Mammary epithelial cell (primary cell): Measurements from ENCODE around the gene SMYD4.

GRCh38 chr17:1169023-1169471, 10.7 kb downstream of the ABR start:
- CAGE, long polyA plus RNA: no peak
- RRBS: no CpG with 5 or more reads among the region's 11 CpGs

DNA sequence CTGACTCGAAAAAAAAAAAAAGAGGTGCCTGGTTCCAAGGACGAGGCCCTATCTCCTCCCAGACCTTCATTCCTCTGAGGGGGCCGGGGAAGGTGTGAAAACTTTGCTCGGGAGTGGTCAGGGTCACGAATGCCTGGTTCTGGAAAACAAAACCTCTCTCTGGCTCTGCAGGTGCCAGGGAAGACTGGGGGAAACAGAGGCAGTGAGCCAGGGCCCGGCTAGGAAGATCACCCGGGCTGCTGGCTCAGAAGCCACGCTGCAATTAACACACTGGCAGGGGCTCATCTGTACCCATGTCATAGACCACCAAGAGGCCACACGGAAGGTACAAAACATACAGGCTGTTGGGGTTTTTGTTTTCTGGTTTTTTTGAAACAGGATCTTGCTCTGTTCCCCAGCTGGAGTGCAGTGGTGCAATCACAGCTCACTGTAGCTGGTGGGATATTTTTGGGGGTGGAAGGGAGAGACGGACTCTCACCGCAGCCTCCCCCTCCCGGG, 19.3 kb upstream of the ABR start:
- CAGE, long polyA plus RNA: no peak
- RRBS: no CpG with 5 or more reads among the region's 12 CpGs

DNA sequence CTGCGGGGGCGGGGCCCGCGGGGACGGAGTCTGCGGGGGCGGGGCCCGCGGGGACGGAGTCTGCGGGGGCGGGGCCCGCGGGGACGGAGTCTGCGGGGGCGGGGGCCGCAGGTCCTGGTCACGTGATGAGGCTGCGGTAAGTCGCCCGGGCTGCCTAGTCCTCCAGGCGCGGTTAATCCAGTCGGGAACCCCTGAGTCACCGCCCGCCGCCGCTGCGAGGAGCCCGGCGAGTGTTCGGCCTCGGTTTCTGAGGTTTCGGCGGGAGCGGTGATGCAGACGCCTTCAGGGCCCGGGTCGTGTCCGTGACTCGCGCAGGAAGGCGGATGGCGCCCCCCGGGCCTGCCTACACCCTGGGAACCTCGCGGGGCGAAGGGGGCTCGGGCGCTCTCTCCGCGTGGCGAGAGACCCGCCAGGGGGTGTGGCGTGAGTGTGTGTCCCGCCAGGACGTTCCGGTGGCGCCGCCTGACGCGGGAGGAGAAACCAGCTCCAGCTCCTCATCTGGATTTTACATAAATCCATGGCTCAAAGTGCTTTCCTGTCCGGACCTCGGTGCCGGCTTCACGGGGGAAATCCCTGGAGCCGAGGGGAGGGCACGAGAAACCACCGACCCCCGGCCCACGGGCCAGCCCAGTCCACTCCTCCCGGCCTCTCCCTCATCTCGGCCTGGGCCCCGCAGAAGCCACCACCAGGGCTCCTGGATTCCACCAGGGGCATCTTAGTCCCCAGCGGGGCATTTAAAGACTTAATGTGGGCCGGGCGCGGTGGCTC, 23.8 kb upstream of the ABR start:
- CAGE, long polyA plus RNA: no peak
- RRBS: 8% methylated on average over 20 of the region's 79 CpGs

GRCh38 chr17:1347693-1347964, 52.4 kb downstream of the YWHAE start:
- CAGE, long polyA plus RNA: no peak
- RRBS: no CpG with 5 or more reads among the region's 7 CpGs

- CAGE, long polyA plus RNA: no peak
- RRBS: 11% methylated on average over 45 of the region's 66 CpGs
Measured at GRCh38 chr17:1484409-1485657, 7.7 kb downstream of the MYO1C start.

GRCh38 chr17:1494108-1494857, 1.8 kb upstream of the MYO1C start:
- CAGE, long polyA plus RNA: no peak
- RRBS: no CpG with 5 or more reads among the region's 10 CpGs

DNA sequence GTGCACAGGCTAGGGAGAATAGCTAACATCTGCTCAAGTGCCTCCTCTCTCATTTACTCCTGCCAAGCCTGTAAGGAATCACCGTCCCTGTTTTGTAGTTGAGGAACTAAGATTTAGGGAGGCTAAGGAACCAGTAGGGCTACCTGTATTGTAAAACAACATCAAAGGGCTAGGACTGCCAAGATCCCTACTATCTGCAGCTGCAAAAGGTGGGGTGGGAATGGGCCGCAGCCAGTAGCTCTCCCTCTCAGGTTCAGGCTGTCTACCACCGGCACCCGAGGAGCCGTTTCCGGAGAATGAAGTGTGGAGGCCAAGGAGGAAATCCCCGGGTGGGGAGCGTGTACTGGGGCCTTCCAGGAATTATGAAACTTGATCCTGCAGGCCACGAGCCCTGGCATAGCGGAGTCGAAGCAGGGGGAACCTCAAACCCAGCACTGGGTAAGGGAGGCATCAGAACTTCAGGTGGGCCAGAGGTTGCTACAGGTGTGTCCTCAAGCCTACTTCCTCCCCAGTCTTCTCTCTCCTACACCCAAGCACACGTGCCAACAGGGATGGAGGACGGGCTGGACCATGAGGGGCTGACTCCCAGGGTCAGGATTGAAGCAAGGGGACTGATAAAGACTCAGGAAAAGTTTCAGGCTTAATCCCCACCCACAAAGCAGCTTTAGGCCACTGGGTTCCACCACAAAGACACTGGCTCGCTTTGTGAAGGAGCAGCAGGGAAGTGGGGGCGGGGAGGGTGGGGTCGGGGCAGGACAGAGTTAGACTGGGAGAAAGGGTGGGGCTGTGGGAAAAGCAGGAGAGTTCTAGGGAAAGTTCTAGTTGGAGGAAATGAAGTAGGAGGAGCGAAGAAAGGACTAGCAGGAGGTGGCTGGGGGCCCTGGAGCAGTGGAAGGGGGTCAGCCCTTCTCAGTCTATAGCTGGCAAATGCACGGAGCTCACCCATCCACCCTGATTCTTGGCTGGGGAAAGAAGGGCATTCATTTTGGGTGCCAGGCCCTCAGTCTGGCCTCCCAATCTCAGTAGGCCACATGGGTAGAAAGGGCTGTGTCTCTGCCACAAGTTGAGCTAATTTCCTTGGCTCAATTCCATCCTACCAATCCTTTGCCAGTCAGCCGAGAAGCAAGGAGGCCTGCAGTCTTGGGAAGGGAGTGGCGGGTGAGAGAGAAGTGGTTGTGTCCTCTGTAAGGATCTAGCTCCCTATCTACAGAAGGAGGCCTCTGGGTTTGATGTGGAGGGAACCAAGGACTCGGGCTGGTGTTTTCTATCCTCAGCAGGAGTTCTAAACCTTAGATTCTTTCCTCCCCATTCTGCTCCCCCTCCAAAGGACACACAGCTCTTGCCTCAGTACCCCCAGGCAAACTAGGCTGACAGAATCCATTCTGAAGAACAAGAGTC, 4.8 kb downstream of the INPP5K start:
- CAGE, long polyA plus RNA: no peak
- RRBS: no CpG with 5 or more reads among the region's 21 CpGs

DNA sequence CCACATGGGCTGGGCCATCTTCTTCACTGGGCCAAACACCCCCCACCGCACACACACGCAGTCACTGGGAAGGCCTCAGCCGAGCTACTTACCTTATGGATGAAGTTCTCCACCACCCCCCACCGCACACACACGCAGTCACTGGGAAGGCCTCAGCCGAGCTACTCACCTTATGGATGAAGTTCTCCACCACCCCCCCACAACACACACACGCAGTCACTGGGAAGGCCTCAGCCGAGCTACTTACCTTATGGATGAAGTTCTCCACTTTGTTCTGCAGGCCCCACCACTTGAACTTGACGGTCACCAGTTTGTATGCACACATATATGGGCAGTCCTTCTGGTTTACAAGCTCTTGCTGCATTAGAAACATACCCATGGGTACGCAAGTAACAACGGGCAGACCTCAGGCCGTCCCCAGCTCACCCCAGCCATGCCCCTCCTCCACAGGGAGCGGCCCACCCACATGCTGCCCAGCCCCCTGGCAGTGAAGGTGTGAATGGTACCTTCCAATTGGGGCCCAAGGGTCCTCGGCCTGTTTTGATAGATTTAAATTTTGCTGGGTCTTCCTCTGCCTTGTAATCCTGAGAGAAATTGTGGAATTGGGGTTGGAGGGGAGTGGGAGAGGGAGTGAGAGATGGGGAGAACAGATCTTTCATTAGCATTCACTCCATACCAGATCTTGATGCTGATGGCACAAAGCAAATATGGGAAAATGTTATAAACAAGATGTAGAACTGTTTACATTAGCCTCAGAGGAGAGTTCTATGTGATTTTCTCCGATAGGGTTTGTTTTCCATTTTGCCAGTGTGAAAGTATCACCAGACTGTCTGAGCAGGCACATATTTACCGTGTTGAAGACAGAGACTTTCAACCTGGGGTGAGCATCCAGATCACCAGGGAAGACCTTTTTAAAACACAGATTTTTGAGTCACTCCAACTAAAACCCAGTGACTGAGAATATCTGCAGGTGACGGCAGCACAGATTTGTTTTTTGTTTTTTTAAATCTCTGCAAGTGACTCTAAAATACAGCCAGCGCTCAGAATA, 18.8 kb upstream of the INPP5K start:
- CAGE, long polyA plus RNA: no peak
- RRBS: no CpG with 5 or more reads among the region's 18 CpGs

DNA sequence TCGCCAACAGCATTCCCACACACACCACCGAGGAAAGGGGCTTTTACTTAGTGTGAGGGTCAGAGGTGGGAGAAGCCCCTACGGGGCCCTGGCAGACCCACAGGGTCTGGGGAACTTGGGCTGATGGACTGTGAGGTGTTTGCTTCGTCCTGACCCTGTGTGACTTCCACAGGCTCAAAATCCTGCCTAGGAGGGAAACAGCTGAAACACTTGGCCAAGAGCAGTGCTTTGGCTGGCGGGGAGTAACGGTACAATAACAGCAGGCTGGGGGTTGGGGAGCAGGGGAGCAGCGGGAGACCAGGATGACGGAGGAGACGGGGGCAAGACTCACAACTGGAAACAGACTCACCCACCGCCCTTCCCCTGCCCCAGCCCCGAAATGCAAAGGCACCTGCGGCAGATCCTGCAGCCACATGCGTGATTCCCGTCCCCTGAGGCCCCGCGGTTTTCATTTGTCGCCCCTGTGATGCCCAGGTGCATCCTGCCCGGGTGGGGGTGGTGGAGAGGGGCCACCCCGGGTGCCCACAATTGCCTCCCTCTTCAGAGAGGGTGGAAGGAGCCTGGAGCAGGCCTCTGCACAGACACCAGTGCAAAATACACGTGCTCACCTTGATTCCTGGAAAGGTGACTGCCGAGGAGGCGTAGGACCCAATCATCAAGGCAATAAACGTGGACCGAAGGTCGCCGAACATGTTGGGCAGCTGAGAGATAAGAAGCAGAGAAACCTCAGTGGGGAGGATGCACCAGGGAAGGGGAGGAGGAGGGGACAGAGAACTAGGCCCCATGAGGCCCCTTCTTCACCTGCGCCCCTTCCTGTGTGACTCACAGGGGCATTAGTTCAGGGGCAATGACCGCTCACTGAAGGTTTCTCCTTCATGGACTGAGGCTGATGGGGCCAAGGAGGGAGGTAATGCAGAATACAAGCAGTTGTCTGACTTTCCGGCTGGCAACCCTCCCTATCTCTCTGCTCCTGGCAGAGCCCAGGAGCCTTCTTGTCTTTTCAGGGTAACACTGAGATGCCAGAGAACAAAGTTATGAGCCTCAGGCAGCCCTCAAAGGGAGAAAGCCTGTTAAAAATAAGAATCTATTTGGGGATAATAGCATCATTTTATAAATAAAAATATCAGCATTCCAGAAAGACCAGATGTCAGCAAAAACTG, 30.4 kb upstream of the PITPNA start:
- CAGE, long polyA plus RNA: no peak
- RRBS: no CpG with 5 or more reads among the region's 29 CpGs

DNA sequence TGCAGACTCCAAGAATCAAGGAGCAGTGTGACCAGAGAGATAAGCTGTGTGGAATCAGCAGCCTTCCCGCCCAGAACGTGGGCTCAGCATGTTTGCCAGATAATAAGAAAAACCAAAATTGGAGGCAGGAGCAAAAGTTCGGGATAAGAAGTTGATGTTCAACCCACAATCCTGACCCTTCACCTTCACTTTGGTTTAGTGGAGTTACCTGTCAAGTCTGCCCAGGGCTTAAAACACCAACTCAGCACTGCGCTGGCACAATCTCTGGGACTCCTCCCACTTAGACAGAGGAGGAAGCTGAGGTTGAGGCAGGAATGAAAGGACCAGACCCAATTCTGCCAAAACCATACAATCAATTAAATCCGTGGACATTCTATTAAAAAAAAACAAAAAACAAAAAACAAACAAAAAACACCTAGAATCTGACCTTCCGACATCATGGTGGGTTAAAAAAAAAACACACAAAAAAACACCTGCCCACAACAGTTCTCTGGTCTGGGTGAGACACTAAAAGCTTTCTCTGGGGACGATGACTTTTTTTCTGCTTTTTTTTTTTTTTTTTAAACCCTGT, 2.9 kb downstream of the SLC43A2 start:
- CAGE, long polyA plus RNA: no peak
- RRBS: no CpG with 5 or more reads among the region's 7 CpGs

DNA sequence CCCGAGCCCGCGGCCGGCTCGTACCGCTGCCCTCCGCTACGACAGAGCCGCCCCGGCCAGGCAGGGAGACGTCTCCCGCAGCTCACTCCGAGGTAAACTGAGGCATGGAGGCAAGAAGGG, 684 bp downstream of the SLC43A2 start:
- CAGE, long polyA plus RNA: no peak
- RRBS: 0% methylated on average over 6 of the region's 13 CpGs

GRCh38 chr17:1643806-1644826, 1.4 kb downstream of the SCARF1 start:
- CAGE, long polyA plus RNA: no peak
- RRBS: no CpG with 5 or more reads among the region's 40 CpGs

GRCh38 chr17:1672857-1673655, 11.6 kb downstream of the PRPF8 start:
- CAGE, long polyA plus RNA: no peak
- RRBS: no CpG with 5 or more reads among the region's 26 CpGs

DNA sequence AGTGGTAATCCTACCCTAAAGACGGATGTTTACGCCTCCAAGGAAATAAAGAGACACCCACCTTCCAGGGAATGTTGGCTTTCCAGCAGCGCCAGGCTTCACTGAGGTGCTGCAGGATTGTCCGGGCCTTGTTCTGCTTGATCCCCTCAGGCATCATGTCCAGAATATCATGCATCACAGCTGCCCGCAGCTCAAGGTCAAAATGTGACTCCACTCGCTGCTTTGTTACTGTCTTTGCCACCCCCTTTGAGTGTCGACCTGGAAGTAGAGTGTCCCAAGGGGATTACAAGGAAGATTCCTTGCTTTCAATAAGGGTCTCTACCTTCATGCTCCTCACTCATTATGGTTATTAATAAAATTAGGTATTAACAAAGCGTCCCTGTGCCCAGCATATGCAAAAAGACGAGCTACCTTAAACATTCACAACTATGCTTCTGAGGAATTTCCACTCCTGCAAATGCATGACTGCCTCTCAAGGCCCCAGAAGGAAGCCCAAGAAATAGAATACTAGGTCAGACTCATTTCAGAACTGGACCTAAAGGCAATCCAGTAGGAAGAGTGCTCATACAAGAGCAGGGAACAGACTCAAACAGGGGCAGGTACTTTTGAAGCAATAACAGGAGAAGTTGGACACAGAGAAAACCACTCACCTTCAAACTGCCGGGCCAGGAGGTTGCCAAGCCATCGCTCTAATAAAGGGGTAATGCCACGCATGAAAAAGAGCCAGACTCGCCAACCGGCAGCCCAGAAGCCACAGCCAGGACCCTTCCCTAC, 7.6 kb downstream of the PRPF8 start:
- CAGE, long polyA plus RNA: no peak
- RRBS: 97% methylated on average over 5 of the region's 14 CpGs

- CAGE, long polyA plus RNA: no peak
- RRBS: no CpG with 5 or more reads among the region's 17 CpGs
Measured at GRCh38 chr17:1678667-1679509, 5.8 kb downstream of the PRPF8 start.

DNA sequence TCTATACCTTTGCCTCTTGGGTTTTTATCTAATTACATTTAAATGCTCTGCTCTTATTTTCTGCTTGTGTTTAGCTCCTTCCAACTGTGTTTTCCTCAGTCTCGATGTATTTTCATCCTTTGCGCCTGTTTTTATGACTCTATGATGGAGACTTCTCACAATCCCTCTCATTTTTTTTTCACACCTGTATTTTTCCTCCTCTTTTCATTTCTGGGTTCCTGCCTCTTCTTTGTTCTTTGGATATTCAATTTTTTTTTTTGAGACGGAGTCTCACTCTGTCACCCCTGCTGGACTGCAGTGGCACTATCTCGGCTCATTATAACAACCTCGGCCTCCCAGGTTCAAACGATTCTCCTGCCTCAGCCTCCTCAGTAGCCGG, 5.7 kb downstream of the TLCD2 start:
- CAGE, long polyA plus RNA: no peak
- RRBS: no CpG with 5 or more reads among the region's 7 CpGs

- CAGE, long polyA plus RNA: no peak
- RRBS: 2% methylated on average over 46 of the region's 93 CpGs
Measured at GRCh38 chr17:1715807-1716973, 6.0 kb upstream of the TLCD2 start.

DNA sequence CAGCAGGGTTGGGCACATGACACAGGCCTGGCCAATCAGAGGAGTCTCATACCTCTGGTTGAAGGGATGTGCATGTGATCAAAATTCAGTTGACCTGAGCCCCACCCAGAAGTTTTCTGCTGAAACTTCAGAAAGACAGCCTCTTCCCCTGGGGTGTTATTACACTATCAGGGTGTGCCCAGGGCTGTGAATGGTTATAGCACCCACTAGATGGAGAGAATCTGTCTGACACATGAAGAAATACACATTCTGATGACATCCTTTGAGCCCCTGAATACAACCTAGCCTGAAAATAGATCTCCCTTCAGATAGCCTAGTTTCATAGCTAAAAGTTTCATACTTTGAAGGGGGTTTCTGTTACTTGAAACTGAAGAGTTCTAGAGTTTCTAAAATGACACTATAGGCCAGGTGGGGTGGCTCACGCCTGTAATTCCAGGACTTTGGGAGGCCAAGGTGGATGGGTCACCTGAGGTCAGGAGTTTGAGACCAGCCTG, 6.0 kb downstream of the SMYD4 start:
- CAGE, long polyA plus RNA: no peak
- RRBS: no CpG with 5 or more reads among the region's 1 CpG

GRCh38 chr17:1829205-1830333, at the start of gene SMYD4:
SMYD4 (minus strand) TSS chr17:1829902.
- CAGE, long polyA plus RNA: no peak
- RRBS: 1% methylated on average over 62 of the region's 102 CpGs

DNA sequence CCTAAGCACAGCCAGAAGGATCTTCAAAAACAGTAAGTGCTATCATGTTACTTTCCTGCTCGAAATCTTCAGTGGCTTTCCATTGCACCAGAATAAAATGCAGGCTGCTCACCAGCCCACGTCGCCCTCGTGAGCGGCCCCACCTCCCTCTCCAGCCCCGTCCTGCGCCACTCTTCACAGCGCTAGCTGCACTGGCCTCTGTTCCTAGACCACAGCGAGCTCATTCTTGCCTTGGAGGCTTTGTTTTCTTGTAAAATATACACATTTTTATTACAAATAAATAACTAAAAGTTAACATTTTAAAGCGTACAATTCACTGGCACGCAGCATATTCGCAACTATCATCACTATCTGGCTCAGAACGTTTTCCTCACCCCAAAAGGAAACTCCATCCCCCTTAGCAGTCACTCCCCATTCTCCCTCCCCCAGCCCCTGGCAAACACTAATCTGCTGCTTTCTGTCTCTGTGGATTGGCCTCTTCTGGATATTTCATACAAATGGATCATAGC, 64.8 kb downstream of the RTN4RL1 start:
- CAGE, long polyA plus RNA: no peak
- RRBS: no CpG with 5 or more reads among the region's 13 CpGs